Iris pigment epithelial cell (primary cell): ENCODE results near the genes KRTAP25-1, KRTAP19-2 and IL10RB.

DNA sequence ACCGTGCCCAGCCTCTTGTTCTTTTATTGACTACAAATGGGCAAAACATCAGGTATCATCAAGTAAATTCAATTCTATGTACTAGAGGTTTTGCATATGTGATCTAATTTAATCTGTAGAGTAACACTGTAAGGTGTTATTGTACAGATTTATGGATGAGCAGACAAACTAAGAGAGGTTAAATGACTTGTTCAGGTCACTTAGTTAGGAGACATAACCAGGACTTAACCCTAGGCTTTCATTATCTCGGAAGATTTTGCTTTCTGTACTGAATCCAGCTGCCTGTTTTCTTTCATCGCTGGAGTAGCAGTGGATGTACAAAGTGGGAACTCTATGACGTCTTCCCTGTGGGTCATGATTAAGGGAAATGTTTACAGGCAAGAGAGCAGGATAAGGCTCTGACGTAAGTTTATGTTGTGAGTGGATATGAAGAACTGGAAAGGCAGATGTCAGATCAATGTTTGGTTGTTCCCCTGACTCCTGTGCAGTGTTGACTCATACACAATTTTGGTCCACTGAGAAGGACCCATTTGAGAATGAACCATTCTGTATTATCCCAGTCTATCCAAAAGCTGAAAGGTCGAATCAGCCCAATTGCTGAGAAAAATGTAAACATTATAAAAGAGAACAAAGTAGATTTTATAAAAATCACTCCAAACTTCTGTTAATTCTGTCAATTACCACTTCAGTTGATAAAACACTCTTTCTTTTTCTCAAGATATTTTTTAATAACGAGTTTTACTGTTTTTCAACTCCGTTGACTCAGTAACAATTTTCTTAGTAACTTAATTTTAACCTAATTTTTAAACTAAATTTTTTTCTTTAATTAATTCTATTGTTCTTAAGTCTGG lies 292.4 kb downstream of the GRIK1 start:
- RRBS: no CpG with 5 or more reads among the region's 8 CpGs

DNA sequence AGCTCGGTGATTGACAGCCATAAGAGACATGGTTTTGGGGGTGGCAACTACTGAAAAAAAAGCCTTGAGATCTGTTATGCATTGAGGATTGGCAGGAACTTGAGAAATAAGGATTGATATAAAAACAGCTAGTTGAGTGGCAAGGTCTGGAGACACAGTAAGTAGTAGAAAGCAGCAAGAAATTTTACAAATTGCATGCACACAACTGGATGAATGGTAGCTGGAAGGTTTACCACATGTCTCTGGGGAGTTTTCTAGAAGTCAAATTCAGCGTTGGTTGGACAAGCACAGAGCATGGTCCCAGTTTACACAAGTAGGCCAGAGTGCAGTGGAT lies at the start of gene KRTAP25-1:
Gene KRTAP25-1 (minus strand): TSS at position 106 of the 334 bp plus-strand sequence.
- RRBS: no CpG with 5 or more reads among the region's 2 CpGs

DNA sequence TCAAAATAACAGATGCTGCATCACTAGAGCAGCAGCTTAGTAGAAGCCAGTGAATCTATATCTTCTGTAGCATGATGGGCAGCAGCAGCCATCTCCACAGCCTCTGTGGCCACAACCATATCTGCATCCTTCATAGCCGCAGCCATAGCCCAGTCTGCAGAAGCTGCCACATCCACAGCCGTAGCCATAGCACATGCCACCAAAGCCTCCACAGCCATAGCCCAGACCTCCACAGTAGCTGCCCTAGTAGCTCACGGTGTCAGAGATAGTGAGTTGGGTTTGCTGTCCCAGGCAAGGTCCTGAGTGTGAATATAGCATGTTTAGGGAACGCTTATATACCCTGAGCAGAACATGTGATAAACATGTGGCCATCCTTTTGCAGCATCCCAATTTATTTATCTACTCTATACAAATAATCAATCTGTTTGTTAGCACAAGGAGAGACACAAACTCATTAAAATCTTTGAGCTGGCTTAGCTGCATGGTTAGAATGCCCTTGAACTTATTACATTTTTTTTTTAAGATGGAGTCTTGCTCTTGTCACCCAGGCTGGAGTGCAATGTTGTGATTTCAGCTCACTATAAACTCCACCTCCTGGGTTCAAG lies at the start of gene KRTAP19-2:
Gene KRTAP19-2 (minus strand): TSS at position 283 of the 605 bp plus-strand sequence.
- RRBS: no CpG with 5 or more reads among the region's 4 CpGs

GRCh38 chr21:31354463-31354789 lies 10.4 kb upstream of the TIAM1 start:
- RRBS: 11% methylated on average over 2 of the region's 5 CpGs

- RRBS: no CpG with 5 or more reads among the region's 5 CpGs
Measured at GRCh38 chr21:31397475-31397839, 53.4 kb upstream of the TIAM1 start.

DNA sequence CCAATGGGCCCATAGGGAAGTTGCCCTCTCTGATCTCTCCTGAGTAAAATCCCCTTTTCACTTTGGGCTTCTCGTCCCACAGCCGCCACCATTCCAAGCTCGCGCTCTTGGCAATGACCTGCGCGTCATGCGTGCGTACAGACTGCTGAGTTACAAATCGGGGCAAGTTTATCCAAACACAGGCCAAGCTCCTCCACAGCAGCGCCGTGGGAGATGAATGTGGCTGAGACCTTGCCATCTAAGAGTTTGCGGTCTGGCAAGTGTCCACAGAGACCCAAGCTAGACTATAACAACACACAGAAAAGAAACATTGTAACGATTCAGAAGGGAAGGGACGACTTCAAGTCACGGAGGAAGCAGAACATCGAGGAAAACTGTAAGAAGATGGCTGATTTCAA lies 116.3 kb upstream of the SOD1 start:
- RRBS: no CpG with 5 or more reads among the region's 16 CpGs

DNA sequence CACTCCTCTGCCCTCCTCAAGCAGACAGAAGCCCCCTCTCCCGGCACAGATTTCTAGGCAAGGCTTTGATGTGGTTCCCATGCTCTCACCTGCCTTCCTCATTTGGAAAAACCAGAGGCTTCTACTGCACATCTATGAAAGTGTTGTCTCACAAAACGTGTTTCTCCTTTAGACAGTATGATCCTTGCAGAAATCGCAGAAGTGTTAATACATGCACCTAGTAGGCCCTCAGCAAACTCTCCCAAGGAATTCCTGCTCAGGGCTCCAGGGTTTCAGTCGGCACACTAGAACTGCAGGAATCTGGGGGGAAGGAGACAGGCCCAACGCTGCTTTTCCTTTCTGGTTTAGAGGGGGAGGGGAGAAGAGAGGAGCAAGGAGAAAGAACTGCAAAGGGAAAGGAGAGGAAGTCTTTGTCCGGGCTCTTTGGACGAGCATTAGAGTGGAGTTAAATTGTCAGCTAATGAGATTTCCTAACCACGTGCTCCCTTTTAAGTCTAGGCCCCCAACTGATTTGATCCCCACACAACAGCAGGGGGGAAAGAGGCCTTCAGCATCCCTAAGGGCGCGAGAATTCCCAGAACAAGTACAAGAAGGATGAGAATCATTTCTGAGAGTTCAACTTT lies 103.8 kb upstream of the SOD1 start:
- RRBS: no CpG with 5 or more reads among the region's 10 CpGs

GRCh38 chr21:31673633-31674854 lies 14.6 kb downstream of the SOD1 start:
- RRBS: no CpG with 5 or more reads among the region's 5 CpGs

- RRBS: no CpG with 5 or more reads among the region's 3 CpGs
Measured at GRCh38 chr21:31781819-31782087, 49.8 kb upstream of the SCAF4 start.

DNA sequence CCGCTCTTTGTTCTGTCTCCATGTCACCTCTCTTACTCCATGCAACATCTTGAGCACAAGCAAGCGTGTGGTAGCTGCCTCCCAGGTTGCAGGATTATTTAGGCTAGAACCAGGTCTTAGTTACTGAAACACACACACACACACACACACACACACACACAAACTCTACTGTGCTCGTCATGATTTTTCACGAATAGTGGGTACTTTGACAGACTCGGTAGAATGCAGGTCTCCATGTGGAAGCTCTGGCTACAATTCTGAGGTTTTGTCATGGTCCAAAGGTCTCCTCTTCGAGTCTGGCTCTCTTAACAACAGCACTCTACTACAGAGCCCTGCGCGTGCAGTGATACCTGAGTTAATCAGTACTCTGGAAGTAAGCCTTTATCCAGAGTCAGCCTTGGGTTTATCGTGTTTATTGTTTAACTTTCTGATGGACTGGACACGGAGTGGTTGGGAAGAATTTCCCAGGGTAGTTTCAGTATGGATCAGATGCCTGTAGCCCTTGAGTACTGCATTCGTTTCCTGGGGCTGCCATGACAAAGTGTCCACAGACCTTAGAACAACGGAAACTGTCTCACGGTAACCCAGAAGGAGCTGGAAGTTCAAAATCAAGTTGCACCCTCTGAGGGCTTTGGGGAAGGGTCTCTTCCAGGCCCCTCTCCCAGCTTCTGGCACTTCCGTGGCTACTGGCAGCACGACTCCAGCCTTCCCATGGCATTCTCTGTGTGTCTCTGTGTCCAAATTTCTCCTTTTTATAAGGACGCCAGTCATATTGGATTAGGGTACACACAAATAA lies 27.7 kb downstream of the HUNK start:
- RRBS: no CpG with 5 or more reads among the region's 16 CpGs

- RRBS: no CpG with 5 or more reads among the region's 10 CpGs
Measured at GRCh38 chr21:32413620-32414189, 1.2 kb downstream of the EVA1C start.

DNA sequence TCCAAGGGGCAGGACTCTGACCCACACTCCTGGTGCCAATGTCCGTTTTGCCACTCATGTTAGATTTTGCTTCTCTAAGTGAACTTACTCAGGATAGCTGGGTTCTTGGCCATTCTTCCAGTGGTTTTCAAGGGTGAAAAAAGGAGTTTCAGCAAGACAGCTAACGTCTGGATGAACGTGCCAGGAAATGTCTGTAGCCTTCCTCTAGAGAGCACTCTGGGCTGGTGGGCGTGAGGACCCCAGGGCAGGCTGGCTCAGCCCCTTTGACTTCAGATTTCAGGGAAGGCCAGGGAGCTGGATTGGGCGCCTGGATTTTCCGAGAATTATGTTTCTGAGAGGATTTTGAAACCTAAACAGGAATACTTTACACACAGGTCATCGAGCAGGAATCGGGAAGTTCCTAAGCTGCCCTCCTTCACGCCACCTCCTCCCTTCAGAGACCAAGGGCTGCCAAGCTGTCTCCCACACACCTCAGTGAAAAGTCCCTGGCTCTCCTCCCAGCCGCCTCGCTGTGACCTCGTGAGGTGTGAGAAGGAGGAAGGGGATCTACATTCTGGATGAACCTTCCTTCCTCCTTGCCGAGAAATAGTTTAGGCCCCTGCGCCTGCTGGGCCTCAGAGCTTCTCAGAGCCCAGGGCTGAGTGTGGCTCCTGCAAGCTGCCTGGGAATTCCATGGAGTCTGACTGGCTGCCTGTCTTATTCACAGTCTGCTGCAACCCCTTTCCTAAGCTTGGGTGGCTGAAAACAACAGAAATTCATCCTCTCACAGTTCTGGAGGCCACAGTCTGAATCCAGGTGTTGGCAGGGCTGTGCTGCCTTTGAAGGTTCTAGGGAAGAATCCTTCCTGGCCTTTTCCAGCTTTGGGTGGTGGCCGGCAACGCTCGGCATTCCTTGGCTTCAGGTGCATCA lies 38.6 kb downstream of the EVA1C start:
- RRBS: no CpG with 5 or more reads among the region's 17 CpGs

- RRBS: no CpG with 5 or more reads among the region's 11 CpGs
Measured at GRCh38 chr21:32639428-32639961, 27.3 kb upstream of the CFAP298 start.

GRCh38 chr21:32761900-32762393 lies 9.6 kb downstream of the PAXBP1 start:
- RRBS: no CpG with 5 or more reads among the region's 9 CpGs

DNA sequence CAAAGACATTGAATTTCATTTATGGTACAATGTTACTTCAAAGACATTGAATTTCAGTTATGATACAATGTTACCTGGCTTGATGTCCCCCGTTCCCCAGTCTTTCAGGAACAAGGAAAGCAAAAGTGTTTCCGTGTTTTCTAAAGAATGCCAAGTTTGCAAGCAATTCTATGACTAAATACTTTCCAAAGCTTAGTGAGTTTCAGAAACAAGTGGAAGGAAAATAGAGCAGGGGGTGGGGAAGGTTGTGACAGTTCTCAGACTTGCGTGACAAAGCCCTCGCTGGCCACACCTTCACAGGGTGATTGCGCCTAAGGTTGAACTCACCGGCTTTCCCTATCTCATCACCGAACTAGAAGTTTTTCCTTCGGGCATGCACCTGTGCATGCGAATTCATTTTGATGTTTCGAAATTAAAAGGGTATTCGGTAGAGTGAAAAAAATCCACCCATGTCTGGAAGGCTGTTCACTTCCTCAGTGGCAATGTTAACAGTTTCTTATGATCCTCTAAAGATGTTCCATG lies 930 bp upstream of the PAXBP1 start:
- RRBS: no CpG with 5 or more reads among the region's 11 CpGs

DNA sequence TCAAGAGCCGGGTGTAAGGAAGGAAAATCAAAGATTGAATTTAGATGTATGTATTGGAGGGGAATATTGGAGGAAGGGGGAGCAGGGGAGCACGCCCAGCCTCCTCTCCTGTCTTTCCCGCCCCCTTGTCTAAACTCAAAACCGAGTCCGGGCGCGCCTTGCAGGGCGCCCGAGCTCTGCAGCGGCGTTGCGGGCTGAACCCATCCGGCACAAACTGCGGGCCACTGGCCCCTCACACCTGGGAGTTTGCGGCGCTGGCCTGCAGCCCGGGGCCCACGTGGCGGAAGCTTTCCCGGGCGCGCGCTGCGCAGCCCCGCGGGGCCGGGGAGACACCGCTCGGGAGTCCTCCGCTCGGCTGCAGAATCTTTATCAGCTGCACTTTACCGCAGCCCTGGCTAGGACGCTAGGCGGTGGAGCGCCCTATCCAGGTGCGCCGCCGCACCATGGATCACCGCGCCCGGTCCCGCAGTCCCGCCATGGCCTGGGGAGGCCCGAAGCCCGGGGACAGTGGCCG lies 6.0 kb upstream of the OLIG2 start:
- RRBS: 4% methylated on average over 18 of the region's 46 CpGs

DNA sequence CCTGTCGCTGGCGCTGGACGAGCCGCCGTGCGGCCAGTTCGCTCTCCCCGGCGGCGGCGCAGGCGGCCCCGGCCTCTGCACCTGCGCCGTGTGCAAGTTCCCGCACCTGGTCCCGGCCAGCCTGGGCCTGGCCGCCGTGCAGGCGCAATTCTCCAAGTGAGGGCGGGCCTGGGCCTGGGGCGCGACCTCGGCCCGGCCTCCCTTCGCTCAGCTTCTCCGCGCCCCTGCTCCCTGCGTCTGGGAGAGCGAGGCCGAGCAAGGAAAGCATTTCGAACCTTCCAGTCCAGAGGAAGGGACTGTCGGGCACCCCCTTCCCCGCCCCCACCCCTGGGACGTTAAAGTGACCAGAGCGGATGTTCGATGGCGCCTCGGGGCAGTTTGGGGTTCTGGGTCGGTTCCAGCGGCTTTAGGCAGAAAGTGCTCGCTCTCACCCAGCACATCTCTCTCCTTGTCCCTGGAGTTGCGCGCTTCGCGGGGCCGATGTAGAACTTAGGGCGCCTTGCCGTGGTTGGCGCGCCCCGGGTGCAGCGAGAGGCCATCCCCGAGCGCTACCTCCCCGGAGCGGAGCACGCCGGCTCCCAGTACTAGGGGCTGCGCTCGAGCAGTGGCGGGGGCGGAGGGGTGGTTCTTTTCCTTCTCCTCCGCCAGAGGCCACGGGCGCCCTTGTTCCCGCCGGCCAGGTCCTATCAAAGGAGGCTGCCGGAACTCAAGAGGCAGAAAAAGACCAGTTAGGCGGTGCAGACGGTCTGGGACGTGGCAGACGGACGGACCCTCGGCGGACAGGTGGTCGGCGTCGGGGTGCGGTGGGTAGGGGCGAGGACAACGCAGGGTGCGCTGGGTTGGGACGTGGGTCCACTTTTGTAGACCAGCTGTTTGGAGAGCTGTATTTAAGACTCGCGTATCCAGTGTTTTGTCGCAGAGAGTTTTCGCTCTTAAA lies 1.2 kb downstream of the OLIG1 start:
- RRBS: 3% methylated on average over 28 of the region's 88 CpGs

GRCh38 chr21:33234316-33234959 lies 4.7 kb downstream of the IFNAR2 start:
- RRBS: no CpG with 5 or more reads among the region's 2 CpGs

- RRBS: 3% methylated on average over 9 of the region's 49 CpGs
Measured at GRCh38 chr21:33265601-33266516, at the start of gene IL10RB. TSS of gene IL10RB (plus strand) at chr21:33266367.

- RRBS: no CpG with 5 or more reads among the region's 9 CpGs
Measured at GRCh38 chr21:33360851-33361288, 36.1 kb downstream of the IFNAR1 start.